AG08470 (cell line): ENCODE data around the genes SUPT7L and RBKS.

DNA sequence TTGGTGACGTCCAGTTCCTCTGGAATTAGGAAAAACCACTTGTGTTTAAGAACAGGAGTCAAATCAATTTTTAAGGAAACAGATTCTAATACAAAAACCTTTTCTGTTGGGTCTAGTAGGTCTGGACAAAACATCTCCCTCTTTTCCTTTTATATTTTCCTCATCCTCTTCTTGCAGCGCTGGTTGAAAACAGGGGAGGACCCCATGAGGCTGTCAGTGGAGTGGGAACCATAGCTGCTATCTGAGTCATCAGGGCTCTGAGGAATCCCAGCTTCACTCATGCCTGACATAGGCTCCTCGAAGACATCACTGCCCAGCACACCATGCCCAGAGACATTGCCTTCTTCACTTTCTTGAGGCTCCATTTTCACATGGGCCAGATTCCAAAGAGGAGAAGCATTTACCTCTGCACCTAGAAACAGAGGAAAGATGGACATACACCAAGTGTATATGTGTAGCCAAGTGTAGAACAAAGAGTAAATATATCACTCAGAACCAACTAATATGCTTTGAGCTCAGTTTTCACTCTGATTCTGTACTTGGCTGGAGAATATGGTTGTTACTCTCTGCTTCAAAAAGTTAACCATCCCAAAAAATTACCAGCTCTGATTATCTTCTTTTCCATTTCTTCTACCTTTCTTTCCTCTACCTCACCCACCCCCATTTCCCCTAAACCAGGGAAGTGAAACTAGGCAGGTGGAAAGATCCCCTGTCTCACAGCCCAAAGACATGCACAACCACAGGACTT is 9.9 kb downstream of the SUPT7L start:
- RRBS = no CpG with 5 or more reads among the region's 3 CpGs

DNA sequence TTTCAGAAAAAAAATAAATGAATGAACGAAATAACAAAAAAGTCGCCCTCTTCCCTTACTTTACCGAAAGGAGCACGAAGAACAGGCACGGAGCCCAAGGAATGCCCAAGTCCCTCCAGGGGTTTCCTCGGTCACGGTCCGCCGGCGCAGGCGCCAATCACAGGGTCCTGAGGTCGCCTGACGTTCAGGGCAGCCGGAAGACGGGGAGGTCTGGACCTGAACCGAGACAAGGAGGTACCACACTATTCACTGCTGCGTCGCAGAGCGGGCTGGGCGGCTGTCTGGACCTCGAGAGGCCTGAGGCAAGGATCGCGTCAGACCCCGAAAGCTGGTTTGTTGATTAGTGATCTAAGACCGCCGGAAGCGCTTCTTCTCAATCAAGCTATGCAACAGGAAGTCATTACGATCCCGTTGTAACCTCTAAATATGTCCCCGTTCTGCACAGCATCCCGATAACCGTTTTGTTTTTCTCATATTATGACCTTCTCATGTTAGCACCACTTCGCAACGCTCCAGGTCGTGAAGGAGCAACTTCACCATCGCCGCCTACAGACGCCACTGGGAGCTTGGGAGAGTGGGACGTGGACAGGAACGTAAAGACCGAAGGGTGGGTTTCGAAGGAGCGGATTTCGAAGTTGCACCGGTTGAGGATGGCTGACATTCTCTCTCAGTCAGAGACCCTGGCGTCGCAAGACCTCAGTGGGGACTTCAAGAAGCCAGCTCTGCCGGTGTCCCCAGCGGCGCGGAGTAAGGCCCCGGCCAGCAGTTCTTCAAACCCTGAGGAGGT is at the start of gene SUPT7L:
Gene SUPT7L, minus strand, starts transcription at position 350 of the 787 bp plus-strand sequence.
- RRBS = 2% methylated on average over 9 of the region's 52 CpGs

DNA sequence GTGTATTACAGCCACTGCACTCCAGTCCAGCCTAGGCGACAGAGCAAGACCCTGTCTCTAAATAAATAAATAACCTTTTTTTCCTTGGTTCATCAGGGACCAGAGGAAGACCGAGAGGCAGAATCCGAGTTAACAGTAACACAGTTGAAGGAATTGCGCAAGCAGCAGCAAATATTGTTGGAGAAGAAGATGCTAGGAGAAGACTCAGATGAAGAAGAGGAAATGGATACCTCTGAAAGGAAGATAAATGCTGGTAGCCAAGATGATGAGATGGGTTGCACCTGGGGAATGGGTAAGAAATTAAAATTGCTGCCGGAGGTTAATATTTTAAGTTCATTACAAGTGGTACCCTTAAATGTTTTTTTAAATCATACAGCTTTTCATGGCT is 1.3 kb downstream of the SLC4A1AP start:
- RRBS = no CpG with 5 or more reads among the region's 5 CpGs

DNA sequence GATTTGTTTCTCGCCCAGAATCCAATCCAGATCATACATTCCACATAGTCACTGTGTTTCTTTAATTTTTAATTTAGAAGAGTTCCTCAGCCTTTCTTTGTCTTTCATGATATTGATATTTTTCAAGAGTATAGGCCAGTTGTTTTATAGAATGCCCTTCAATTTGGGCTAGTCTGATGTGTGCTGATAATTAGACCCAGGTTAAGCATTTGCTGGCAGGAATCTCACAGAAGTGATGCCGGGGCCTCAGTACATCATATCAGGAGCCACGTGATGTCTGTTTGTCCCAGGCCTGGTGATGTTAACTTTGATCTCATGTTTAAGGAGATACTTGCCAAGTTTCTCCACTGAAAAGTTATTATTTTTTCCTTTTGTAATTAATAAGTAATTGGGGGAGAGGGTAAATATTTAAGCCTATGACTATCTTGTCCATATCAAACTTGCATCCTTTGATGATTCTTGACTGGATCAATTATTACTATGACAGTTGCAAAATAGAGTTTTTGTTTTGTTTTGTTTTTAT is 46.1 kb downstream of the SLC4A1AP start:
- RRBS = no CpG with 5 or more reads among the region's 3 CpGs

DNA sequence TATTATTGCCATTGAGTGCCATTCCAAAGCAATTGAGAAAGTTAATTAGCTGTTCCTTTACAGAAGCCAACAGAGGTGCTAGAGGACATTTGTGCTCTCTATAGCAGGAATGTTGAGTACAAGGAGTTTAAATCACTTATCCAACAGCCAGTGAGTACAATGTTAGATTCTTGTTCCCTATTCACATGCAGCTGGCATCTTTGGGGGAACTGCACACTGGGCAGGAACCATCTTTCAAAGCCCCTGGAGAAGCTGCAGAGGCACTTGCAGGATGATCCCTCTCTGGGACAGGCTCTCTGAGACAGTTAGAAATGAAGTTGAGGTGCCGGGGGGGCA is 9.3 kb upstream of the MRPL33 start:
- RRBS = no CpG with 5 or more reads among the region's 1 CpG

GRCh38 chr2:27795516-27796726 is 24.4 kb downstream of the MRPL33 start:
- RRBS = no CpG with 5 or more reads among the region's 11 CpGs

GRCh38 chr2:27888740-27889332 is 1.4 kb downstream of the RBKS start:
- RRBS = no CpG with 5 or more reads among the region's 4 CpGs

- RRBS = 2% methylated on average over 29 of the region's 80 CpGs
Observed at GRCh38 chr2:27890083-27890918, at the start of gene RBKS. Gene RBKS (minus strand): TSS chr2:27890387.

GRCh38 chr2:27890919-27891437 is 449 bp downstream of the BABAM2 start:
- RRBS = no CpG with 5 or more reads among the region's 19 CpGs

- RRBS = no CpG with 5 or more reads among the region's 2 CpGs
Observed at GRCh38 chr2:27966076-27966275, 75.4 kb downstream of the BABAM2 start.

- RRBS = no CpG with 5 or more reads among the region's 9 CpGs
Observed at GRCh38 chr2:28172154-28172982, 220.3 kb upstream of the FOSL2 start.

- RRBS = no CpG with 5 or more reads among the region's 5 CpGs
Observed at GRCh38 chr2:28261783-28262508, 130.7 kb upstream of the FOSL2 start.

DNA sequence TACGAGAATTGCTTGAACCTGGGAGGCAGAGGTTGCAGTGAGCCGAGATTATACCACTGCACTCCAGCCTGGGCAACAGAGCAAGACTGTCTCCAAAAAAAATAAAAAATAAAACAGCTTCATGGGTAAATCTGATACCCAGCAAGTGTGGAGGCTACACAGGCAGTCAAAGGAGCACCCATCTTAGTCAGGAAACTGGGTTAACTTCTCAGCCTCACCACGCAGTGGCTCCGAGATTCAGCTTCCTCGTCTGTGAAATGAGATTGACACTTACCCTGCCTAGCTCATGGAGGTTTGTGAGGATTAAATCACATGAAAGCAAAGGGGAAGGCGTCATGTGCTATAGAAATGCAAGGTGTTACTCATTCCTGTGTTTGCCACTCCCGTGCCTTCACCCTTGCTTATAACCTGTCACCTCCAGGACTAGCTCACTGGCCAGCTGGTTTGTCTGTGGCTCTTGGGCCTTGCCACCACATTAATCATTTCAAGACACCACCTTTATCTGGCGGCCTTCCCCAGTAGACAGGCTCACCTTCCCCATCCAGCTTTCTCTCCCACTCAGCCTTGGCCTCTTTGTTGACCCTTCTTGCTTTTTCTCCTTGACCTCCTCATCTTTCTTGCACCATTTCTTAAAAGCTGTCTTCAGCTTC is 118.9 kb upstream of the FOSL2 start:
- RRBS = no CpG with 5 or more reads among the region's 8 CpGs

DNA sequence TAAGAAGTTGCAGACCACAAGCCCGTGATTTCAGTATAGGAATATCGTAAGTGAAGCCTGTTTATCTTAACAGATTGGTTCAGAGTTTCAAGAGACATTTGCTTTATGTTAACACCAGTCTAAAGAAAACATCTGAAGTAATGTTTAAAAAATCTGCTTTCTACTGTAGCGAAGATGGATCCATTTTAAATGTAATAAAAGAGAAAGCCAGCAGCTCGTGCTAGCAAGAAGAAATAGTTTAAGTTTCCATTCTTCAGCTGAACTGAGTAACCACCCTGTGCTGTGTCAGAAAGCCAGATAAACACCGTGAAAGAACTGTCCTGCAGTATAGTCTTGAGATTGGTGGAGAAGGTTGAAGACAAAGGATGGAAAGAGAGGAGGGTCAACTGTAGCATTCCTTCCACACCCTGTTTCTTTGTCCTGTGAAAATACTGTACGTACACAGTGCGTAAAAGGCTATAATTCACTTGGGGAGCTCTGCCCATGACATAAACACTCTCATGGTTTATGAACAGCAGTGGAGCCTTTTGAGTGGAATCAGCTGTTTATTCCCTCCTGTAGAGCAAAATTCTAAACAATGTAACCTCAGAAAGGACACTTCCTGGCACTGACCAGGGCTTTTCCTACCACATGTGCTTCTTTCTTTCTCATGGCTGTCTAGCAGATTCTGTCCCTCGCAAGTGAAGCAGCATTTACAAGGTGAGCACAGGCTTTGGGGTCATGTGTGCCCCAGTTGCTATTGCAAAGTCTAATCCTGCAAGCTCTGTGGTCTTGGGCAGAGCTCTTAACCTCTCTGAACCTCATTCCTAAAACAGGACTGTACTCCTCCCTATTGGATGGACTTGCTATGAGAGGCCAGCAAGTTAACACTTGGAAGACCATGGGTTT is 91.7 kb upstream of the FOSL2 start:
- RRBS = no CpG with 5 or more reads among the region's 8 CpGs

DNA sequence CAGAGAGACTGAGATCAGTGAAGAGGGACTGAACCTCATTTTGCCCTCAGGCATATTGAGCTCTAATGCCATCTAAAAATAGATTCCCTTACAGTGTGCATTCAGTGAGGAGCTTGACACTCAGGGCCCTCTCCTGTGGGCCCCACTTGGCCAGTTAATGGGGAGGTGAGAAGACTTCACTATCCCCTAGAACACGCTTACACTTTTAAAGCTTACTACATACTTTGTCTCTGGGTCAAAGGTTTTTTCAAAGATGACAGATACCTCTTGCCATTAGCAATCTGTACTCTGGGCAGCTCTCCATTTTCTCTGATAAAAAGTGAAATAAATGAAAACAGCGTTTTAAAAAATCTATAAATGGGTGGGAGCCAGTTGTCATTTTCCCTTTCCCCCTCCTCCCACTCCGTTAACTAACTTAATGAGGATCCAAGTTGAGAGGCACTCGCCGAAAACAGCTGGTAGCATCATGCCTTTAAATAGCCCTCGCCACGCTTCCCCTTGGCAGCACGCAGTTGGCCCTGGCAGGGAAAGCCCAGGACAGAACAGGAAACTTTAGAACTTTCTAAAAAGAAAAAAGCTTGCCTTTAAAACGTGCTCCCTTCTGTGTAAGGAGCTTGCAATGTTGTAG is 58.9 kb upstream of the FOSL2 start:
- RRBS = no CpG with 5 or more reads among the region's 9 CpGs

DNA sequence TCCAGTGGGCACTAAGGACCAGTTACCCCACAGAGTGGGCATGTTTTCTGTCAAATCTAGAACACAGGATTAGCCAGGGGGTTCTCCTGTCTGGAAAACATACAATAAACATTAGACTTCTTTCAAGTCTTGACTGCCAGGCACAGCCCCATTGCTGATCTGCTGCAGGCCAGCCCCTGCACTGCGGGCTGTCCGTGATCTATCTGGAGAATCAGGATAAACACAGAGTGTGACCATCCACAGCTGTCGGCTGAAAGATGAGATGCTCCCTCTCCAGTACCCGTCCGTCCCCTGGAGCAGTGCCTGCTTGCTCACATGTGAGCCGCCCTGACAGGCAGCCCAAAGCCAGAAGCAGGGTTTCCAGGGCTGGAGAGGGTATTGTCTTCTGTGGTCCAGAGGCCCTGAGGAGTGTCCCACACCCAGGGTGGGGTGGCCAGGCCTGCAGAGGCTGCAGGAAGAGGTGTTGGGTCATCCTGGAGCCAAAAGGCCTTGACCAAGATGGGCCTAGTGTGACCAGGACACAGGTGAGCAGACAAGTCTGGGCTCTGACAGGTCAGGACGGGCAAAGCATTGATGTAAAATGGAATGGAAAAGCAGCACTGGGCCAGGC is 46.0 kb upstream of the FOSL2 start:
- RRBS = no CpG with 5 or more reads among the region's 7 CpGs

- RRBS = no CpG with 5 or more reads among the region's 12 CpGs
Observed at GRCh38 chr2:28355956-28356606, 36.6 kb upstream of the FOSL2 start.

DNA sequence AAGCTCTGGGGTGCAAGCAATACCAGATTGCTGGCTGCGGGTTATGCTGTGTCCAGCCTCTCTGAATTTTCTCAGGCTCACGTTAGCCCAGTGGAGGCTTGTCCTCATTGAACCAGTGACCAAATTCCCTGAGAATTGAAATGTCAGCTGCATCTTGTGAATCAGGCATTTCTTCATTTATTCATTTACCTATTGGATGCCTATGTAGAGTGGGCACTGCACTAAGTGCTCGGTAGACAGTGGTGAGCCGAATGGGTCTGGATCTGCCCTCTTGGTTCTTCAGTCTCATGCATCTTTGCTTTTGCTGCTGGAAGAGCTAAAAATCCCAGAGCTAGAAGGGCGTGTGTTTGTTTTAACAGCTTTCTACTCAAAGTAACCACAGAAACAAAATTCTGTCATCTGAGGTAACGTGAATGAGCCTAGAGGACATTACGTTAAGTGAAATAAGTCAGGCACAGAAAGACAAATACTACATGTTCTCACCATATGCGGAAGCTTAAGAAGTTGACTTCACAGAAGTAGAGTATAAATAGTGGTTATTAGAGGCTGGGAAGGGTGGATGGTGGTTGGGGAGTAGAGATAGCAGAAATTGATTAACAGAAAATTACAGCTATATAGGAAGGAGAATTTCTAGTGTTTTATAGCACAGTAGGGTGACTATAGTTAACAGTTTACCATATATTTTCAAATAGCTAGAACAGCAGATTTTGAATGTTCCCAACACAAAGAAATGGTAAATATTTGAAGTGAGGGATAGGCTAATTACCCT is 119.8 kb downstream of the PLB1 start:
- RRBS = no CpG with 5 or more reads among the region's 8 CpGs